Melanocyte of skin (primary cell): ENCODE measurements around the genes HS6ST1 and TUBA3E.

DNA sequence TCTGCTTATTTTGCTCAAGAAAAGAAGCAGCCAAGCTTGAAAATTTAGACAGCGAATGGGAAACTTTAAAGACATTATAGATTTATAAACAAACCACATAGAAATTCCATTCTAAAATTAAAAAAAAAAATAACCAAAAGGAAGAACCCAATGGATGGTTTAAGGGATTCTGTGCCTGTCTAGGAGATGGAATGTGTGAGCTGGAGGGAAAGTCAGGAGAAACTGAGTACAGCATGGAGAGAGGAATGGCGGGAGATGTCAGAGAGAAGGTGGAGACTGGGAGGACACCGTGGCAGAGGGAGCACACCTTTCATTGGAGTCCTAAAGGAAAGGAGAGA, 43.4 kb downstream of the MYO7B start:
- CAGE, long polyA plus RNA, 2 experiments: no peak in any of the 2 experiments

GRCh38 chr2:127658624-127658907, 12.6 kb downstream of the GPR17 start:
- CAGE, long polyA plus RNA, 2 experiments: no peak in any of the 2 experiments

DNA sequence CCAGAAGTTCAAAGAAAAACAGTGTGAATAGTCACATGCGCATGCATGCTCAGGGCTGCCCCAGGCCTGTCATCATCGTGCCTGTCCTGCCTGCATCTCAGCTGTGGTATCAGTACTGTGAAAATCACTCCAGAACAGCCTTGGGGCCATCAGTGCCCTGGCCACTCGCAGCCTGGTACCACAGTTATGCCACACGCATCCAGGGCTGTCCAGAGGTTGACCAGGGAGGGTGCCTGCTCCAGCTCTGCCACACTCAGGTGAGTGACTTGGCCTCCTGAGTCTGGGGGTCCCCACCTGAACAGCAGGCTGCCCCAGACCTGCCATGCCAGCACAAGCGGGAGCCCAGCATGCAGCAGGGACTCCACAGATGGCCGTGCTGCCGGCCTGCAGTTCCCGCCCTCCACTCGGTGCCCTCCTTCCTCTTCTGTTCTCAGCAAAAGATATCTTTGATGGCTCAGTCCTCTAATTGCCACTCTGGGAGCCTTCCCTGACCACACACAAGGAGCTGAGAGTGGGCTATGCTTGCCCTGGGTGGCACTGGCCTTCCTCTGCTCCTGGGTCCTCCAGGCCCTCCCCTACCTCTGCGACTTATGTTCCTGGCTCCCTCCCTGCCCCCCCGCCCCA, 12.2 kb downstream of the LIMS2 start:
- CAGE, long polyA plus RNA, 2 experiments: no peak in any of the 2 experiments

- CAGE, long polyA plus RNA, 2 experiments: no peak in any of the 2 experiments
Measured at GRCh38 chr2:127663674-127664461, 11.5 kb downstream of the LIMS2 start.

- CAGE, long polyA plus RNA, 2 experiments: no peak in any of the 2 experiments
Measured at GRCh38 chr2:127681159-127681850, 6.0 kb upstream of the LIMS2 start.

DNA sequence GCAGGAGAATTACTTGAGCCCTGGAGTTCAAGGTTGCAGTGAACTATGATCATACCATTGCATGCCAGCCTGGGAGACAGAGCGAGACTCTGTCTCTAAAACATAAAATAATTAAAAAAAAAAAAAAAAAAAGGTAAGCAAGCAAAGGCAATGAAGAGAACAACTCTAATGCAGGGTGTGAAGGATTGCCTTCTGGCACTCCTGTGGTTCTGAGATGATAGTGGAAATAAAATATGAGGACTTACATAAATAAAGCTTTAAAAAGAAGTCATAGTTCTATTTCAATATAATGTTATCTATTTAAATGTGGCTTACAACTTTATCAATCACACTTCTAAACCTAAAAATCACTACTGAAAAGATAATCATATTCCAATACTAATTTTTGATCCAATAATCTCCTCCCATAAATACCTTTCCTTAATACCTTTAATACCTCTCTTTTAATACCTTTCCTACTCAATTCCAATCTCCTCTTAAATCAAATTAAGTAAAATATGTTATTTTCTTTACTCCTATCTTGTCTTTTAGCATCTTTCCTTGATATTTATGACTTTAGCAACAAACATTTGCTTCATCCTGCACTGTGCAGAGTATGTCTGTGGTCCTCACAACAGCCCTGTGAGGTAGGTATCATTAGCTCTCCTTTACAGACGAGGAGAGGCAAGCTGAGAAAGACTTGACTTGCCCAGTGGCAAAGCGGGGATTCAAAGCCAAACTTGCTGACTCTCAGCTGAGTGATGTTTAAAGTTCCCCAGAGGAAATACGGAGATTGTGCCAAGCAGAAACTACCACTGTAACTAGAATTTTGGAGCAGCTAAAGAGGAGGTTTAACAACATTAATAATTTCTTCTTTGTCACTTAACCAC, 44.9 kb downstream of the SFT2D3 start:
- CAGE, long polyA plus RNA, 2 experiments: no peak in any of the 2 experiments

GRCh38 chr2:127806234-127806874, 4.6 kb downstream of the WDR33 start:
- CAGE, long polyA plus RNA, 2 experiments: no peak in any of the 2 experiments

DNA sequence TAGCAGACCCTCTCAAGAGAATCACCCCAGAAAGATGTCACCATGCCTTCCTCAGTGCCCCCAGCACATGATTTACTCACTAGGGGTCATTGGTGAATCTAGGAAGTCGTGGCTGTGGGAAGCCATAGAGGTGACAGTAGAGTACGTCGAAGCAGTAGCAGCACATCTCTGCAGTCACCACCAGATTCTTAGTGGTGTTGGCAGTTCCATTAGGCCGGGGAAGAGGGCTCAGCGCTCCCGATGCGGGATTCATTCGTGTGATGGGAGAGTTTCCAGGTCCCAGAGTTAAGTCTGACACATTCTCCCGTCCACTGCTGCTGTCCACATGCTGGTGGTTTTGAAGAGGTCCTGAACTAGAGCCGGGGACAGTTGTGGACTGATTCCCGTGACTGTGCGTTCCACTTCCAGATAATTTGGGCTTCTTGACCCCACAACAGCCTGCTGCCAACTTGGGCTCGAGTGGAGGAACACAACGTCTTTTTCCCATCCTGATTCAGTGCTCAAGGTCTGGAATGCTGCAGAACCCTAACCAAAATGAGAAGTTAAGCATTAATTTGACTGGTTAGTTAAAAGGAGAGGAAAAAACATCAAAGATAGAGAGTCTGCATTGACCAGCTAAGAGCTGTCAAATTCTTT, 11.9 kb downstream of the AMMECR1L start:
- CAGE, long polyA plus RNA, 2 experiments: no peak in any of the 2 experiments

DNA sequence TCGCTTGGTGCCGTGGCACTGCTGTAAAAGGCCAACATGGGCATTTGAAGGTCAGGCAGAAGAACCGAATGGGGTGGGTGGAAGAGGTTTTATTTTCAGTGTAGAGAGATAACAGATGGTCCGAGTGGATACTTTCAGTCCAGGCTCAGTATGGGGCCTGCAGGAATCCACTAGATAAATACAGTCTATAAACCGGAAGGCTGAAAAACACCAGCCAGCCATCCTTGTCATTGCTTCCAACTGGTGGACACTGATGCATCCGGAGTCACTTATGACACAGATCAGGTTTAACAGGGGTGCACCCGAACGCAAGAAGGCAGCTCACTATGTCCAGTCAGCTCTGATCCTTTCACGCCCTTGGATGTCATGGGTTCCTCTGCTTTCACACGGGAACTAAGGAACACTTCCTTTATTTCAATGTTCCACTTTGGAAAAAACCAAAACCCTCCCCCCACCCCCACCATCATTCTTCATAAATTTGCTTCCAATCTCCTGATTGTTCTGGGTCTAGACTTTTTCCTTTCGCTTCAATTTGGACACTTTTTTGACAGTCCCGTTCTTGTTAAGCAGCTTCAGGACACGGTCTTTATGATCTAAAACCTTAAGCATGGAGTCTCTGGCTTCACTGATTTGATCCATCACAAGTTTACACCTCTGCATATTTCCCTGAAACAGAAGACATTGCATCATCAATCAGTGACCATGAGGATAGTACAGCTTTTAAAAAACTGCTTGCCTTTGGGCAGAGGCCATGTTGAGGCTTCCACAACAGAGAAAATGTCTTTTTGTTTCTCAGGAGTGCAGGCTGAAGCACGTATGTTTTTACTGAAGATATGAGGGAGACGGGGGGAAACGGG, 56.0 kb upstream of the AMMECR1L start:
- CAGE, long polyA plus RNA, 2 experiments: no peak in any of the 2 experiments

- CAGE, long polyA plus RNA, 2 experiments: no peak in any of the 2 experiments
Measured at GRCh38 chr2:128026596-128027439, 1.0 kb downstream of the SAP130 start.

- CAGE, long polyA plus RNA, 2 experiments: no peak in any of the 2 experiments
Measured at GRCh38 chr2:128316548-128317075, 2.1 kb downstream of the HS6ST1 start.

- CAGE, long polyA plus RNA, 2 experiments: no peak in any of the 2 experiments
Measured at GRCh38 chr2:128318694-128319212, at the start of gene HS6ST1. Gene HS6ST1 (minus strand): TSS chr2:128318868.

- CAGE, long polyA plus RNA, 2 experiments: no peak in any of the 2 experiments
Measured at GRCh38 chr2:128319700-128320390, 1.2 kb upstream of the HS6ST1 start.

GRCh38 chr2:128361925-128362544, 43.4 kb upstream of the HS6ST1 start:
- CAGE, long polyA plus RNA, 2 experiments: no peak in any of the 2 experiments

DNA sequence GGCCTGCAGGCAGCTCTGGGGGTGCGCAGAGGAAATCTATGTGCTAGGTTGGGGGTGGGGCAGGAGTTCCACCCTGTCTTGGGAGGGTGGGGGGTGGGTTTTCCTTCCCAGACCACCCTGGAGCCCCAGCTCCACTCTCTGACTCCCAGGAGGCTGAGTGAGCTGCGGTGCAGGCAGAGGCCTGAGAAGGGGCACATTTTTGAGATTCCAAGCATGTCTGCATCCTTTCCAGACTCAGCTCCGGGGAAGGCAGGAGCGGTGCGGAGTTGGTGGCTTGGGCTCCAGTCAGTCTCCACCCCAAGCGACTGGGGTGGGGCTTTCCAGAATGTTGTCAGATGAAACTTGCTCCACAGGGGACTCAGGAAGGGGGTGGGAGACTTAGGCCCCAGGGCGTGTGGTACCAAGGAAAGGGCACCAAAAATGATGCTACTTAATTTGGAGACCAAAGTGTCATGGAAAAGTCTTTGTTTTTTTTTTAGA, 44.2 kb upstream of the HS6ST1 start:
- CAGE, long polyA plus RNA, 2 experiments: no peak in any of the 2 experiments

DNA sequence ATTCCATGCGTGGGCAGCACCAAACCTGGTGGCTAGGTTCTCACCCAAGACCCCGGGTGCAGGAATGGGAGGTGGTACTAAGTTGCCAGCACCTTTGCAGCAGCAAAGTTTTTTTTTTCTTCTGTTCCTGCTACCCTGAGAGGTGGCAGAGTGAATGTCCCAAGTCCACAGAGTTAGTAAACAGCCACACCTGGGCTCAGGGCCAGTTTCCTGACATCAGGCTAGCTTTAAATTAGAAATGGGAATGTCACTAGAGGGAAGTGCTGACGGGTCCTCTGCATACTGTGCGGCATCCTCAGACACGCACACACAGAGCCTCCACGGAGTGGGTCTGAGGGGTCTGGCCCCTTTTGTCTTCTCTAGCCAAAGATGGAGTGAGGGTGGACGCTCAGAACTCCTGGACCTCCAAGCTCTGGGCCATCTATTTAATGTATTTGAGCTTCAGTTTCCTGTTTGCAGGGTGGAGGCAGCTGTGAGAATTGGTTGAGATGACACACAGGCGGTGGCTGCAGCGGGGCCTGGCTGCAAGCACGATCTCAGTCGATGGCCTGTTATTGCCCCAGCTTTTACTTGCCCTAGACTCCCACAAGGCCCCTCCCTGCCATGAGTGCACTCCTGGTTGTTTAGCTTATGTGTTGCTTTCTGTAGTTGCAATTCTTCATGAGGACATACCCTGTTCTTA, 751.3 kb upstream of the HS6ST1 start:
- CAGE, long polyA plus RNA, 2 experiments: no peak in any of the 2 experiments

DNA sequence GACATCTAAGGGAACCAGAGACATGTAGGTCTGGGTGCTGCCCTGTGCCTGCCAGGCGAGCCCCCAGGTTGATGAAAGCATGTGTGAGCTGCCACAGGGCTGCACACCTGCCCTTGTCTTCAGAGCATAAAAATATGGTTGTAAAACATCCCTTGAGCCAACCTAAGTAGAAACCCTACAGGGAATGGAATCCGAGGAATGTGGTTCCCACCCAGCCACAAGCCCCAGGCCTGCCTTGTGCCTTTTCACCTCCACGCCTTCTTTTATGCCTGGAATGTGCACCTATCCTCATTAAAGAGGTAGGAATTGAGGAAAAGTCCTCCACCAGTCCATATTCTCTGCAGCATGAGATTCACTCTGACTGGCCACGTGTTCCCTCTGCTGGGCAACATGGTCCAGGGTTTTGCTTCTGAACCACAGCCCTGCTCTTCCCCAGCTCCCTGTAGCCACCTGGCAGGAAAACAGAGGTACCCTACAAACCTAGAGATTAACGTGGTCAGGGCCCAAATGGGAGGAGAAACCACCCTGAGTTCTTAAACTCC, 788.0 kb upstream of the RAB6C start:
- CAGE, long polyA plus RNA, 2 experiments: no peak in any of the 2 experiments

DNA sequence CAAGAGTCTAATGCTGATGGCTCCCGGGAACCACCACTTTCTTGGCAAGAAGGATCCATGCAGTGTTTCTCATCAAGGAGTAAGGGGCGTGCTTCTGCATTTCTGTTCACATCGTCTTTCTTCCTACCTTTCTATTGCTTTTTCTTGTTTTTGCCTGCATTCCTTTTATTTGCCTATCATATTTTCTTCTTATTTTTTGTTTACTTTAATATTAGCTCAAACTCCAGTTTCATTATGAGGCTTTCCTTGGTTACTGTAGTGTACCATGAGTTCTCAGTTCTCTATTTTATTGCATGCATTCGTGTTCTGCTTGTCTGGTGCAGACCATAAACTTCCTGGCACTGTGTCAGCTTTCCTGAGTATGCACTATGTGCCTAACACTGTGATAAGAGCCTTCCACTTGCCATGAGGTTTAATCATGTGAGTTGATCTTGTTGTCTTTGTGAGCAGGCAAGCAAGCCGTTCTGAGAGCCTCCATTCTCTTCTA, 631.7 kb upstream of the RAB6C start:
- CAGE, long polyA plus RNA, 2 experiments: no peak in any of the 2 experiments

DNA sequence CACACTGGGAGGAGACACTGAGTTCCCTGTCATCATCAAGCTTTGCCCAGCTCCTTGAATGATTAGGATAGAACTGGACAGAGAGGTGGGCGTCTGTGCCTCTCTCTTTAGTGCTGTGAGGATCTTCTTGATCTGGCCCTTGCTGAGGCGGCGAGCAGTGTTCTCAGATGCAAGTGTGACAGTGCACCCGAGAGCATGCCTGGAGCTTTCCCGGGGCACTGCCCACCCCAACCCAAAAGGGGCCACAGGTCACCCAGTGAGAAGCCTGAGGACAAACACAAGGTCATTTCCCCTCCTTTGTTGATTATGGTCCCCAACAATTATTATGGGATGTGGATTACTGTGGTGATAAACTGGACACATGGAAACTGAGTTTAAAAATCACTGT, 372.4 kb upstream of the RAB6C start:
- CAGE, long polyA plus RNA, 2 experiments: no peak in any of the 2 experiments

DNA sequence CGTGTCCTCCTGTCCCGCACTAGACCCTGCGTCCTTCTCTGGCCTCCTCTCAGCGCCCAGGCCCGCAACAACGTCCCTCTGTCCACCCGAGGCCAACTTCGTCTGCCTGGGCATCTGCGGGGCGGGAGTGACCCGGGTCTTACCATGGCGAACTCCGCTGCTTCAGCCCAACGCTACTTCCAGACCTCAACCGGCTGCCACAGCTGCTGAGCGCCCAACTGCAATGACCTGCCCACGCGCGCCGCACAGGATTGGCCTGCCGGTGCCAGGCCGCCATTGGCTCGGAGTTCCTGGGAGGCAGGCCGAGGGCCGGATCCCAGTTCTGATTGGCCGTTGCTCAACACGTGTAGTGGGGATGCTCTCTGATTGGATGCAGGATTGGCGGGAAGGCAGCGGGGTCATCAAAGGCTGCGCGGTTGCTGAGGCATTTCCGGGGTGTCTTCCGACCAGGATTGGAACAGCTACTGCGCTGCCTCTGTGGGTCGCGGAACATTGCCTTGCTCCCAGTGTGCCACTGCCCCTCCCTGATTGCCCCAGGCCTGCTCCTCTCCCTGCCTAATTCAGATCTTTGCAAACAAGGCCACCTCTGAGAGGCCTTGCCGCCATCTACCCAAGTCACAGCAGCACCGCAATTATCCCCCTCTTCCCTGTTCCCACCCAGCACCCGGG, at the start of gene TUBA3E:
TUBA3E (minus strand) TSS at position 225 of the 669 bp plus-strand sequence.
- CAGE, long polyA plus RNA, 2 experiments: no peak in any of the 2 experiments